Left lung (tissue), 1 donor: Measurements from ENCODE around the gene CCDC194.

DNA sequence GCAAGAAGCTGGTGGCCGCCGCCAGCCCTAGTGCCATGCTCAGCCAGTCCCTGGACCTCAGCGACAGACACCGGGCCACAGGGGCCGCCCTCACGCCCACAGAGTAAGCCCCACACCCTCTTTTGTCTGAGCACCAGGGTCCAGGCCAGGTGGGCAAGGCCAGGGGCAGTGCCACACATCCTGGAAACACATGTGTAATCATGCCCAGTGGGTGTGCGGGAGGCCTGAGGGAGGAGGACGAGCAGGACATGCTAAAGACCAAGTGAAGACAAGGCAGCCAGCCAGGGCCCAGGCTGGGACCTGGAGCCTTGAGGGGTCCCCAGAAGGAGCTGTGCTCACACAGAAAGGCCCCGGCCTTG is 19.8 kb upstream of the USE1 start:
- PRO-cap = no peak

GRCh38 chr19:17324248-17325124 is 10.2 kb downstream of the ANO8 start:
- PRO-cap = no peak

GRCh38 chr19:17341287-17341584 is 3.9 kb downstream of the GTPBP3 start:
- PRO-cap = no peak

DNA sequence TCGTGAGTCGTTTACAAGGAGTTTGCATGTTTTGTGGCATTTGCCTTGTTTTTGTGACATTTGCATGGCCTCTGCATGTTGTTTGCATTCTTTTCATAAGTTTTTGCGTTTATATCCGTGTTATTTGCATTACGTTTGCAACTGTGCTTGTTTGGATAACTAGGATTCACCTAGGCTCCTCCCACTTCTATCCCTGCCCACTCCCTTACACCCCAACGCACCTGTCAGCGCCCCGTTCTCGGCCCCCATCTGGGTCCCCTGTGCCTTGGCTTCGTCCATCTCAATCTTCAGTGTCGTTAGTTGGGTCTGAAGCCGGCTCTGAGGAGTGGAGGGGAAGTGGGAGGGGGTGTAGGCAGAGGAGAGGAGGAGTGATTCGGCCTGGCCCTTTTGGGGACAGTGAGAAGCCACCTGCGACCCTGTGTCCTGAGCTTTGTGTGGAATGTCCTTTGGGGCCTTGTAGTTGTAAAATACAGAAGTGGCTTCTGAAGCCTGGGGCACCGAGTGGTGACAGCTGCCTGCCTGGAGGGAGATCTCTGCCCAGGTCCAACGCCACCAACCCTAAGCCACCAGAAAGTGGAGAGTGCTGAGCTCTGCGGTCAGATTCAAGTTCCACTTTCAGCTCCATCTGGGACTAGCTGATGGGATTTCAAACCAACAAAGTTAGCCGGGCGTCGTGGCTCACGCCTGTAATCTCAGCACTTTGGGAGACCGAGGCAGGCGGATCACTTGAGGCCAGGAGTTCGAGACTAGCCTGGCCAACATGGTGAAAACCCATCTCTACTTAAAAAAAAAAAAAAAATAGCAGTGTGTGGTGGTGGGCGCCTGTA is 2.3 kb downstream of the CCDC194 start:
- PRO-cap = no peak

DNA sequence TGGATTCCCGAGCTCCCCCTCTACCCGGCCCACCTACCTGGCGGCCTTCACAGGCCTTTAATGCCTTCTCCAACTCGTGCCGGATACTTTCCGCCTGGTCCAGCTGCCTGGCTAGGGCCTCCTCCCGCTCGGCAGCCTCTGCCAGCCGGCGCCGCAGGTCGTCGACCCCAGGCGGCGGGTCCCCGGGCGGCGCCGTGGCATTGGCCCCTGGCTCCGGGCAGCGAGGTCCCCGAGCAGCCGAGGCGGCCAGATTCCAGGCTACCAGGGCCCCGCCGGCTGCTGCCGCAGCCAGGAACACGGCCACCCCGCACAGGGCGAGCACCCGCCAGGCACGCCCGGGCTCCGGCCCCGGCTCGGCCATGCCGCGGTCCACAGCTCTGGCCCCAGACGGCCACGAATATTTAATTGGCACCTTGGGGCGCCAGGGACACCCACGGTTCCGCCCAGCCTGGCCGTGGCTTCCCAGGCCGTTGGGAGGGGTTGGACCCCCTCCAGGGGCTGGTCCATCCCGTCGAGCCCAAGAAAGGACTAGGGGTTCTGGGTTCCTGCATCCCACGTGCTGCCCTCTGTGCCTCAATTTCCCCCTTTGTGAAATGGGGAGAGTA is at the start of gene CCDC194:
TSS of gene CCDC194 (minus strand) at position 399 of the 605 bp plus-strand sequence.
- PRO-cap = no peak

- PRO-cap = no peak
Measured at GRCh38 chr19:17577837-17578280, 22.4 kb downstream of the COLGALT1 start.

DNA sequence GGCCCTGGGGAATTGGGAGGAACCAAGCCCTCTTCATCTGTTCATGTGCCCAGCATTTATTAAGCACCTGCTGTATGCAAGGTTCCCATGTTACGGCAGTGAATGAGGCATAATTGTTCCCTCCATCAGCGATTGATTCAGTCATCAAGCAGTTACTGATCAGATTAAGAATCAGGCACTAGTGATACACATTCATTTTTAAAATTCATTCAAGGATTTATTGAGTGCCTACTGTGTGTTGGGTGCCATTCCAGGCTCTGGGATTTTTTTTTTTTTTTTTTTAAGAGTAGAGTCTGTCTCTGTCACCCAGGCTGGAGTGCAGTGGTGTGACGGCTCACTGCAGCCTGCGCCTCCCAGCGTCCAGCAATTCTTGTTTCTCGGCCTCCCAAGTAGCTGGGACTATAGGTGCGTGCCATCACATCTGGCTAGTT is 26.2 kb downstream of the COLGALT1 start:
- PRO-cap = no peak

DNA sequence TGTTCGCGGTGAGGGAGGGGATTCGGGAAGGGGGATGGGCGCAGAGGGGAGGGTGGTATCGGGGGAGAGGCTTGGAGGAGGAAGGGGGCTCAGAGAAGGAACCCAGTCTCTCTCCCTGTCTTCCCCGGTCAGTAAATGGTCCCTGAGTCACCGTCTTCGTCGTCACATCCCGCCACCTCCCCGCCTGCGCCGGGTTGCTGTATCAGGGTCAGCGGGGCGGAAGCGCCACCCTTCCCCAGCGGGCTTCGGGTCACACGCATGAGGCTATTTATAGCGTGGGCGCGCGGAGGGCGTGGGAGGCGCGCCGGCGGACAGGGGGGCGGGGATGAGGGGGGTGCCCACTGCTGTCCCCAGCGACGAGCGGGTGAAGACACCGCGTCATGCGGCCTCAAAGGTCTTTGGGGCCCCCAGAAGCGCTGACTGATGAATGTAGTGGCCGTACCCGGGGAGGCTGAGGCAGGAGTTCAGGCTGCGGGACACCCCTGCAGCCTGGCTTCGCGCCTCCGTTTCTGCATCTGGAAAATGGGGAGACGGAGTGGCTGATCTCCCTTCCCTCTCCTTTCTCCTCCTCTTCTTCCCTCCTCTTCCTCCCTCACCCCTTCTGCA is 7.9 kb downstream of the UNC13A start:
- PRO-cap = no peak

DNA sequence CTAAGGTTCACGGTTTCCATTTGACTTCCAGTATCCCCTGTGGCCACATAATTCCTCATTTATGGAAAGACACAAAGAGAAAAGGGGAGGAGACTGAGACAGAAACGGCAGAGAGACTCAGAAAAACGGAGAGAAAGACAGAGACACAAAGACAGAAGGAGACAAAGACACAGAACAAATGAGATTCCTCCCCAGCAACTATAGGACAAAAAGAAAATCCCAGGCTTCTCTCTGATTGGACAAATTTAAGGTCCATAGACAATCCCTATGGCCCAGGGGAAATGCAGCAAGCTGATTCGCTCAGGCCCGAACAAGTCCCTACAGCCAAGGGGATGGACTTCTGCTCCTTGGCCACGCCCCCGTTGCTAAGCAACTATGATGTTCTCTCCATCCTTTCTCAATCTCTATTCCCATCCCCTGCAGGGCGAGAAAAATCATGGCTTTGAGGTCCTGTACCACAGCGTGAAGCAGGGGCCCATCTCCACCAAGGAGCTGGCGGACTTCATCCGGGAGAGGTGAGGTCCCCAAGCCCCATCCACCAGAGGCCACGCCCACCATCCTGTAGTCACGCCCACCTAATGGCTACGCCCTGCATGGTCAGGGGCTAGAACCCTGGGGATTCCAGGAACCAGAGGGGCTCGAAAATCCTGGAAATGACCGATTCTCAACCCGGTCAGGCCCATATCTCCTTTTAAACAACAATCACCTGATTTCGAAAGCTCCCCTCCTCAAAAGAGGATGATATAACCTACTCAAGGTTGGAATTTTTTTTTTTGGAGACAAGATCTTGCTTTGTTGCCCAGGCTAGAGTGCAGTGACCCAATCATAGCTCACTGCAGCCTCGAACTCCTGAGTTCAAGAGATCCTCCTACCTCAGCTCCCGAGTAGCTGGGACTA is 11.3 kb downstream of the FCHO1 start:
- PRO-cap = no peak

GRCh38 chr19:17766486-17766991 is 15.3 kb downstream of the FCHO1 start:
- PRO-cap = no peak

- PRO-cap = no peak
Measured at GRCh38 chr19:17779334-17780203, 15.4 kb upstream of the B3GNT3 start.

- PRO-cap = no peak
Measured at GRCh38 chr19:17860409-17861345, 967 bp downstream of the RPL18A start.

- PRO-cap = no peak
Measured at GRCh38 chr19:17861872-17862494, 2.3 kb downstream of the RPL18A start.

GRCh38 chr19:17883535-17884102 is 11.9 kb downstream of the SLC5A5 start:
- PRO-cap = no peak

GRCh38 chr19:18058122-18058889 is 28.4 kb downstream of the IL12RB1 start:
- PRO-cap = unidirectional peak, minus-strand start at chr19:18058436; unidirectional peak, minus-strand start at chr19:18058480

GRCh38 chr19:18110900-18111457 is 13.4 kb downstream of the MAST3 start:
- PRO-cap = no peak

DNA sequence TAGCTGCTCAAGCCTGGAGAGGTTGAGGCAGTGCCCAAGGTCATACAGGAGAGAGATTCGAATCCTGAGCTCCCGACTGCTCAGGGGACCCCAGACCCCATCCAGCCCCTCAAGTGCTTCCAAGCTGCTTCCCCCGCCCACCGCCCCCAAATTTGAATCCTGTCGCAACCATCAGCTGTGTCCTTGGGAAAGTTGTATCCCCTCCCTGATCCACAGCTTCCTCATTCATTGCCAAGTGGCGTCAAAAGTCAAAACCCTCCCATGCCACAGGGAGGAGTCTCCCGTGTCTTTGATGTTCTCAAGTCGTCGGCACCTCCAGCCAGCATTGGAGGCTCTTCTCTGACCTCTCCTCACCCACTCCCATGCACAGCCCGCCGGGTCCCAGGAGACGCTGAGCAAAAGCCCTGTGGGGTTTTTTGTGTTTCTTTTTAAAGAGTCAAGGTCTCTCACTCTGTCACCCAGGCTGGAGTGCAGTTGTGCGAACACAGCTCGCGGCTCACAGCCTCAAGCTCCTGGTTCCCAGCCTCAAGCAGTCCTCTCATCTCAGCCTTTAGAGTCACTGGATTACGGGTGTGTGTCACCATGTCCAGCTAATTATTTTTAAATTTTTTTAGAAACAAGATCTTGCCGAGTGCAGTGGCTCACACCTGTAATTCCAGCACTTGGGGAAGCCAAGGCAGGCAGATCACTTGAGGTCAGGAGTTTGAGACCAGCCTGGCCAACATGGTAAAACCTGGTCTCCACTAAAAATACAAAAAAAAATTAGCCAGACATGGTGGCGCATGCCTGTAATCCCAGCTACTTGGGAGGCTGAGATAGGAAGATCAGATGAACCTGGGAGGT is 2.7 kb upstream of the IFI30 start:
- PRO-cap = bidirectional peak, plus-strand start at position 292 of the sequence, minus-strand start at position 223 of the sequence

GRCh38 chr19:18173006-18173276 is 672 bp upstream of the IFI30 start:
- PRO-cap = bidirectional peak, plus-strand start at chr19:18173203, minus-strand start at chr19:18173115

GRCh38 chr19:18204544-18204971 is 716 bp upstream of the RAB3A start:
- PRO-cap = bidirectional peak, plus-strand start at chr19:18204713, minus-strand start at chr19:18204650

GRCh38 chr19:18220302-18220508 is 6.0 kb downstream of the PDE4C start:
- PRO-cap = no peak